Cerebellum (tissue), 5 donors: ENCODE measurements around the gene L3MBTL3.

DNA sequence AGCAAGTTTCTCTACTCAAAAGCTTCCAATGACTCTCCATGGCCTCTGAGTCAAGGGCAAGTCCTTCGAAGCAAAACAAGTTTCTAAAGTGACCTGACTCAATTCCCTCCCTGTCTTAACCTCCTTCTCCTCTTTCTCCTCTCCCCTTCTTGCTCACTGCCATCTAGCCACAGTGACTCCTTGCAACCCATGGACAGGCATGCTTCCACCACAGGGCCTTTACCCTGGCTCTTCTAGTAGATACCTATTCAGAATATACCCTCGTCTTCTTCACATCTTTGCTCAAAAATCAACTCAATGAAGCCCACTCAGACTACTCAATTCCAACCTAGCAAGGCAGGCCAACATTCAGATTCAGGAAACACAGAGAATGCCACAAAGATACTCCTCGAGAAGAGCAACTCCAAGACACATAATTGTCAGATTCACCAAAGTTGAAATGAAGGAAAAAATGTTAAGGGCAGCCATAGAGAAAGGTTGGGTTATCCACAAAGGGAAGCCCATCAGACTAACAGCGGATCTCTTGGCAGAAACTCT, 224.3 kb downstream of the PTPRK start:
- PRO-cap, 3 experiments, result no peak in any of the 3 experiments
- RAMPAGE, long total RNA, result no peak

DNA sequence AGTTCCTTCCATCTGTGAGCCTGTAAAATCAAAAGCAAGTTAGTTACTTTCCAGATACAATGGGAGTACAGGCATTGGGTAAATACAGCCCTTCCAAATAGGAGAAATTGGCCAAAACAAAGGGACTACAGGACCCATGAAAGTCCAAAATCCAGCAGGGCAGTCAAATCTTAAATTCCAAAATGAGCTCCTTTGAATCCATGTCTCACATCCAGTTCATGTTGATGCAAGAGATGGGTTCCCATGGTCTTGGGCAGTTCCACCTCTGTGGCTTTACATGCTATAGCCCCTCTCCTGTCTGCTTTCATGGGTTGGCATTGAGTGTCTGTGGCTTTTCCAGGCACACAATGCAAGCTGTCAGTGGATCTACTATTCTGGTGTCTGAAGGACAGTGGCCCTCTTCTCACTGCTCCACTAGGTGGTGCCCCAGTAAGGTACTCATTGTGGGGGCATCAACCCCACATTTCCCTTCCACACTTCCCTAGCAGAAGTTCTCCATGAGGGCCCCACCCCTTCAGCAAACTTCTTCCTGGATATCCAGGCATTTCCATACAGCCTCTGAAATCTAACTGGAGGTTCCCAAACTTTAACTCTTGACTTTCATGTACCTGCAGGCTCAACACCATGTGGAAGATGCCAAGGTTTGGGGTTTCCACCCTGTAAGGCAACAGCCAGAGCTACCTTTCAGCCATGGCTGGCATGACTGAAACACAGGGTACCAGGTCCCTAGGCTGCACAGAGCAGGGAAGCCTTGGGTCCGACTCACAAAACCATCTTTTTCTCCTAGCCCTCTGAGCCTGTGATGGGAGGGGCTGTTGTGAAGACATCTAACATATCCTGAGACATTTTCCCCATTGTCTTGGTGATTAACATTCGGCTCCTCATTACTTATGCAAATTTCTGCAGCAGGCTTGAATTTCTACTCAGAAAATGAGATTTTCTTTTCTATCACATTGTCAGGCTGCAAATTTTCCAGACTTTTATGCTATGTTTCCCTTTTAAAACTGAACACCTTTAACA, 144.4 kb downstream of the PTPRK start:
- PRO-cap, 3 experiments, result no peak in any of the 3 experiments
- RAMPAGE, long total RNA, result no peak

DNA sequence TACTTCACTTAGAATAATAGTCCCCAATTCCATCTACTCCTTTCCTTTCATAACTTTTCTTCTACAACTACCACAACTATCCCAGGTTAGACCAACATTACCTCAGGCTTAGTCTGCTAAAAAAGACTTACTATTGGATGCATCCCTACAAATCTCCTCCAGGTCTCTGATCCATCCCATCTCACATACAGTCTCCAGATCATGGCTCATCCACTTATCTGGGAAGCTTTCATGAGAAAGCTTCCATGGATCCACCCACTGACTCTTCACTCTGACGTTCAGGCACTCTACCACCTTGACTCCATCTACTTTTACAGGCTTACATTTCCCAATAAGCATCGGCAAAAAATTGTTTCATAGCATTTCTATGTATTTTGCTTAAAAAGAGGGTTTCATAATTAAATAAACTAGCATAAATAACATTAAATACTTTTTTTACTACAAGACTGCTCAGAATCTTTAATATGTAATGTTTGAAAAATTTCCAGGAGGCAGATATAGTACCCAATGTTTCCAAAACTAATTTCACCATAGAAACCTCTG, 94.8 kb downstream of the PTPRK start:
- PRO-cap, 3 experiments, result no peak in any of the 3 experiments
- RAMPAGE, long total RNA, result no peak

- PRO-cap, 3 experiments, result no peak in any of the 3 experiments
- RAMPAGE, long total RNA, result no peak
Measured at GRCh38 chr6:128507303-128508504, 12.7 kb downstream of the PTPRK start.

DNA sequence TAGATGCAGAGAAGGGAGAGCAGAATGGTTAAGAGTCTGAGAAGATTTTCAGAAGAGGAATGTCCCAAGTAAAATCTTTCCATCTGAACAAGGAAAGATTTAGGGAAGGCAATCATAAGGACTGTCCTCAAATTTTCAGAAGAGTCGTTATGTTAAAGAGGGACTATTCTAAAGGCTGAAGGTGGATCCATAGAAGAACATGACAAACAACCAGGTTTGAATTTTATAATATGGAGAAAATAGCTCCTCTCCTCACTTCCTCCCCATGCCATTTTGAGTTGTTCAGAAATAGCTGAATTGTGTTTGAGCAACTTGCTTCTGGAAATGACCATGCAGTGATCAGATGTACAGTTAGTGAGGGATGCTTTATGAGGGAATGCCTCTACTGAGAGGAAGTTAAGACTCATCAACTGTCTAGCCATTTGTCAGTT, 3.6 kb downstream of the LAMA2 start:
- PRO-cap, 3 experiments, result no peak in any of the 3 experiments
- RAMPAGE, long total RNA, result no peak

- PRO-cap, 3 experiments, result no peak in any of the 3 experiments
- RAMPAGE, long total RNA, result no peak
Measured at GRCh38 chr6:128929238-128929726, 46.3 kb downstream of the LAMA2 start.

- PRO-cap, 3 experiments, result no peak in any of the 3 experiments
- RAMPAGE, long total RNA, result no peak
Measured at GRCh38 chr6:129659775-129660449, 50.1 kb downstream of the ARHGAP18 start.

DNA sequence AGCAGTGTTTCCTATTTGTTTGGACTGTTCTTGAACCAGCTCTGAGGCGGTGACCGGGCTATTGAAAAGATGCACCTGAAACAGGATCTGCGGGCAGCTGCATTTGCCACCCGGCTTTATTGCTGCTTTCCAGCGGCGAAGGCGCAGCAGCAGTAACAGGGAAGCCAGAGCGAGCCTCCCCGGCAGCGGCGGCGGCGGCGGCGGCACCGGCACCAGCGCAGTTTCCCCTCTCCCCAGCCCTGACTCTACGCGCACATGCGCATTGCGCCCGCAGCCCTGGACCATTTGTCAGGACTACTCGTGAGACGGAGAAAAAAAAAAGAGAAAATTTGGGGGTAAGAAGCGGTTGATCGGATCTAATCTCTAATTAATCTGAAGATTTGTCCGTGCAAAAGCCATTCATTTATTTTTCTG, at the start of gene L3MBTL3:
L3MBTL3 (plus strand) TSS at position 252 of the 414 bp plus-strand sequence.
- PRO-cap, 3 experiments, result peak in 1 of 3 experiments; most common plus-strand start position 254 of the sequence (in 1)
- RAMPAGE, long total RNA, result start-site peak on the plus strand centred at position 264 of the sequence, 32 bp wide, 58 and 78 reads in 2 replicates

GRCh38 chr6:130018744-130019284, 433 bp downstream of the L3MBTL3 start:
- PRO-cap, 3 experiments, result peak in 1 of 3 experiments; most common plus-strand start chr6:130018805 (in 1)
- RAMPAGE, long total RNA, result no peak

GRCh38 chr6:130377789-130378353, 12.1 kb downstream of the TMEM200A start:
- PRO-cap, 3 experiments, result no peak in any of the 3 experiments
- RAMPAGE, long total RNA, result no peak

GRCh38 chr6:130864486-130864784, 37.2 kb downstream of the SMLR1 start:
- PRO-cap, 3 experiments, result no peak in any of the 3 experiments
- RAMPAGE, long total RNA, result no peak

DNA sequence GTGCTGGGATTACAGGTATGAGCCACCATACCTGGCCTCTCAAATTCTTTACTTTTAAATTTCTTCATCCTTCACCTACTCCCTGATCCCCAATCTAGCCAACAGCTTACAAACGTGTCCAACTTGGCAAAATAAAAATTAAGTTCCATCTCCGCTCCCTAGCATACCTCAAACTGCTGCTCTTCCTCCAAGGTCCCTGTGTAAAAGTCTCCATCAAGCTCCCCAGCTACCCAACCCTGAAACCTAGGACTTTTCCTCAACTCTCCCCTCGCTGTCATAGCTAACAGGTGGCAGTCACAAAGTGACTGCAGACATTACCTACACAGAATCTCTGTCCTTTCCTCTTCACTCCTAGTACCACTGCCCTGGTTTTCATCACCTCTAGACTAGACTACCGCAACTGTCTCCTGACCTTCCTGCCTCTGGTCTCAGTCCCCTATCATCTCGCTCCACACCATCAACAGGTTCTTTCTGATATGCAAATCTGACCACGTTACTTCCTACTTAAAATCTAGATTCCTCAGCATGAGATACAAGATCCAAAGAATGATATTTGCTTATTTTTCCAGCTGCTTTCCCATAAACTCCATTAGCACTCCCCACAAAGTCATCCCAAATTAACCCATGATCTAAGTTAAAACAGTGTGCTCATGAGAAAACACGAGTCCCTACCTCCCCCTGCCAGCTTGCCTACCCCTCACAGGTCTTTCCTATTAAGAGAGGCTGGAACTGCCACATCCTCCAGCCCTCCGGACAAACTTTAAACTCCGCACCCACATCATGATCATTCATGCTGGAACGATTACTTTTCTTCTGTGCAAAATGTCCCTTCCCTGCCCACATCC, 93.8 kb downstream of the SMLR1 start:
- PRO-cap, 3 experiments, result no peak in any of the 3 experiments
- RAMPAGE, long total RNA, result no peak

- PRO-cap, 3 experiments, result no peak in any of the 3 experiments
- RAMPAGE, long total RNA, result no peak
Measured at GRCh38 chr6:130993420-130993977, 69.5 kb downstream of the EPB41L2 start.

- PRO-cap, 3 experiments, result no peak in any of the 3 experiments
- RAMPAGE, long total RNA, result no peak
Measured at GRCh38 chr6:131295051-131295600, 159.9 kb downstream of the AKAP7 start.

GRCh38 chr6:131863487-131863759, 55.6 kb downstream of the ENPP1 start:
- PRO-cap, 3 experiments, result no peak in any of the 3 experiments
- RAMPAGE, long total RNA, result no peak

DNA sequence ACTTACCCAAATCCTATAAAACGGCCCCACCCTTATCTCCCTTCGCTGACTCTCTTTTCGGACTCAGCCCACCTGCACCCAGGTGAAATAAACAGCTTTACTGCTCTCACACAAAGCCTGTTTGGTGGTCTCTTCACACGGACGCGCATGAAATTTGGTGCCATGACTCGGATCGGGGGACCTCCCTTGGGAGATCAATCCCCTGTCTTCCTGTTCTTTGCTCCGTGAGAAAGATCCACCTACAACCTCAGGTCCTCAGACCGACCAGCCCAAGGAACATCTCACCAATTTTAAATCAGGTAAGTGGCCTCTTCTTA, 49.4 kb downstream of the CCN2 start:
- PRO-cap, 3 experiments, result no peak in any of the 3 experiments
- RAMPAGE, long total RNA, result no peak

DNA sequence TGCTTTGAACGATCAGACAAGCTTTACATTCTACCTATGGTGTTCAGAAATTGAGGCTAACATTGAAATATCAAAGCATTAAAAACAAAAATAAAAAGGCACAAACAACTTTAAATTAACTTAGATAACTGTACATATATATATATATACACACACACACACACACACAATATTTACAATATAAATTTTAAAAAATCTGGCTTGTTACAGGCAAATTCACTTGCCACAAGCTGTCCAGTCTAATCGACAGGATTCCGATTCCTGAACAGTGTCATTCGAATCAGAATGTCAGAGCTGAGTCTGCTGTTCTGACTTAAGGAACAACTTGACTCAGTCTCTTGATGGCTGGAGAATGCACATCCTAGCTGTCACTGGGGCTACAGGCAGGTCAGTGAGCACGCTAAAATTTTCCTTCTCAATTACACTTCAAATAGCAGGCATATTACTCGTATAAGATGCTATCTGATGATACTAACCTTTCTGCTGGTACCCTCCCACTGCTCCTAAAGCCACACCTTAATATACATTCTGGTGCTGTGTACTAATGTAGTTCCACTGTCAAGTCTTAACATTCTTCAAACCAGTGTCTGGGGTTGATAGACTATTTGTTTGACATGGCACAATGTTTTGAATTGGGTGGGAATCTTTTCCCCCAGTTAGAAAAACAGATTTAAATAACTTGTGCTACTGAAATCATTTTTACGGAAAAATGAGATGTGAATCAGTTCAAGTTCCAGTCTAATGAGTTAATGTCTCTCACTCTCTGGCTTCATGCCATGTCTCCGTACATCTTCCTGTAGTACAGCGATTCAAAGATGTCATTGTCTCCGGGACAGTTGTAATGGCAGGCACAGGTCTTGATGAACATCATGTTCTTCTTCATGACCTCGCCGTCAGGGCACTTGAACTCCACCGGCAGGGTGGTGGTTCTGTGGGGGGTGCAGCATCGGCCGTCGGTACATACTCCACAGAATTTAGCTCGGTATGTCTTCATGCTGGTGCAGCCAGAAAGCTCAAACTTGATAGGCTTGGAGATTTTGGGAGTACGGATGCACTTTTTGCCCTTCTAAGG, 2.3 kb downstream of the CCN2 start:
- PRO-cap, 3 experiments, result no peak in any of the 3 experiments
- RAMPAGE, long total RNA, result no peak

GRCh38 chr6:131949692-131949891, 1.6 kb downstream of the CCN2 start:
- PRO-cap, 3 experiments, result no peak in any of the 3 experiments
- RAMPAGE, long total RNA, result no peak

DNA sequence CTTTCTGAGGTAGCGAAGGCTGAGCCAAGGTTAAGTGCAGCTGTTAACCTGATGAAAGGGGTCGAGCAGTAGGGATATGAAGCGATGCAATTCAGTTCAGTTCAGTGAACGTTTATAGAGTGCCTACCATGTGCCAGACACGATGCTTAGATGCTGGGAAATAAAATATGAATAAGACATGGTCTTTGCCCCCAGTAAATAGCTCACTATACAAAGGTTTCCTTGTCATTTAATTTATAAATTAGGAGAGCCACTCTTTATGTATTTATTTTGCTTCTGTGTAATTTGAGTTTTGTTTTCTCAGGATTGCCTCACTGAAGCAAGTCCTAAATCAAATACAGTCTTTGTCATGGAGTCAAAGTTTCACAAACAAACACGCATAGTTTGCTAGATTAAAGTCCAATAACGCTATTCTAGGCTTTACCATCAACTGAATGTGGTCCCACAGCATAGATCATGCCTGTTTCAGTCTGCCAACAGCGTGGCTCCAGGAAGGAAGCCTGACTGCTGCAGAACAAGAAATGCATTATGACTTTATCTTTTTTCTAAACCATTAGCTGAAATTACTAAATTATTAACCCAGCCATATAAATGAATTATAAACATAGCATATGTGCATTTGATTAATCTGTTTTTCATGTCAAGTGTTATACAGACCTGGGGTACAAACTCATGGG, 29.7 kb upstream of the CCN2 start:
- PRO-cap, 3 experiments, result no peak in any of the 3 experiments
- RAMPAGE, long total RNA, result no peak

GRCh38 chr6:131998502-131999110, 47.4 kb upstream of the CCN2 start:
- PRO-cap, 3 experiments, result no peak in any of the 3 experiments
- RAMPAGE, long total RNA, result no peak